Mammary microvascular endothelial cell (primary cell): ENCODE measurements around a stretch of chr3.

DNA sequence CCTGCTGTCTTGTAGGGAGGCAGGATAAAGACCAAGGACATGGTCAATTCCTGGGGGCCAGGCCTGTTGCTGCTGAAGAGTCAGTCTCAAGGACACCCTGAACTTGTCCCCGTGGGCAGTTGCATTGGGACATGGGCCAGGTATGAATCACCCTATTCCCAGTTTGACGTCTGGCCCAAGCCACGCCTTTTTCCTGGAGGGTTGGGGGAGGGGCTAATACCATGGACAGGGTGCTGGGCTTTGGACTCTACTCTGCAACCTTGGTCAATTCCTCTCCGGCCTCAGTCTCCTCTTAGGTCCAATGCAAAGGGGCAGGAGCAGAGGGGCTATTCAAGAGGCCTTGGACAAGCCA is 10.4 kb downstream of the ATP2B2 start:
- RAMPAGE, long total RNA, result no peak

GRCh38 chr3:10505990-10506623 is 721 bp upstream of the ATP2B2 start:
- RAMPAGE, long total RNA, result no peak

DNA sequence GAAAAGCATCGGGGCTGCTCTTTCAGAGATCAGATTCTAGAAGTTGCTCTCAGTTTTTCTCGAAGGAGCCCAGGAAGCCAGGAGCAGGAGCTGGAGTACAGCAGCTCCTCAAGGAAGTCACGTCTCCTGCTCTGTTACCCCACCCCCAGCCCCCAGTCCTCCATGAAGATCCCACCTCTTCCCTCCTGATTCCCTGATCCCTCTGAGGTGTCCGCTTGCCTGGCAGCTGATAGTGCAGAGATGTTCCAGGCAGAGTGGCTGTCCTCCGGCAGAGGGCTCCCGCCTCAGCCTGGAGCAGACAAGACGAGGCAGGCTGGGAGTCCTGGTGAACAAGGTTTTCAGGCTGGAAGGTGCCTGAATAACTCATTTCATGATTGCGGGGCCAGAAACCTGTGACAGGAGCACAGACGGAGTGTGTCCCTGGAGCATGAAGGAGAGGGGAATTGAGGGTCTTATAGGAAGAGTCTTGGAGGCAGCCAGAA is 1.1 kb downstream of the HRH1 start:
- RAMPAGE, long total RNA, result no peak

GRCh38 chr3:11171999-11172622 is 17.8 kb downstream of the HRH1 start:
- RAMPAGE, long total RNA, result no peak

DNA sequence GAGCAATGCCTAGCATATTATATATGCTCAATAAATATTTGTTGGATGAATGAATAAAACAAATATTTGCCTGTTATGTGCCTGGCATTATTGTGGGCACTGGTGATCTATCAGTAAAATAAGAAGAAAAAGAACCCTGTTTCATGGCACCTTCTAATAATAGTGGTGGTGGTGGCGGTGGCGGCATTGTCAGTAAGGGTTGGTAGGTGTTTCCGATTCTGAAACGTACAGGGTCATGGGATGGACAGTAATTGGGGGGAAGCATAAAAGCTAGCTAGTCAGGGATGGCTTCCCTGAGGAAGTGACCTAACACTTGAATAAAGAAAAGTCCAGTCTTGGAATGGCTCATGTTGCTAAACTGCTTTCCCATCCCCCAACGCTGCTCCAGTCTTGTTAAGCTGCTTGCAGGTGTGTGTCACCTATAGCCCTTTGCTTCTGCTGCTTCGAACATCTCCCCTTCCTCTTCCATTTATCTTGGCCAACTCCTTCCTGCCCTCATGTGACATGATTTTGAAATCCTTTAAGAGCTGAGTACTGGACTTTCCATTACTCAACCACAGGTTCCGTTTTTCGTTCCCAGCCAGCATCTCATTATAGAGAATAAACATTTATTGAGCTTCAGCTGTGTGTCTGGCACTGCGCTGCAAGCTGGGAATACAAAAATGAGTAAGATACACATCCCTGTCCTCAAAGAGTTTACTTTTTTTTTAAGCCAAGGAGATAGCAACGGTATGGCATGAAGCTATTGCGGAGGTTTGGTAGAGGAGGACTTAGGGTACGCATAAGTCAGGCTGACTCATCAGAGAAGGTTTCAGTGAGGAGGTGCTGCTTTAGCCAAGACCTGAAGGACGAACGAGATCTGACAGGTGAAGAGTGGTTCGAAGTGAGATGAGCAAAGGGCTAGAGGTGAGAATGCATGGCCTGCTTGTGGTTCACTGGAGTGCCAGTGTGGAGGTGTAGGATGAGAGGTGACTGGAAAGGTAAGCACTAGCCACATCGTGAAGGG is 1.7 kb downstream of the ATG7 start:
- RAMPAGE, long total RNA, result no peak

GRCh38 chr3:11544947-11545622 is 98.6 kb downstream of the VGLL4 start:
- RAMPAGE, long total RNA, result no peak

DNA sequence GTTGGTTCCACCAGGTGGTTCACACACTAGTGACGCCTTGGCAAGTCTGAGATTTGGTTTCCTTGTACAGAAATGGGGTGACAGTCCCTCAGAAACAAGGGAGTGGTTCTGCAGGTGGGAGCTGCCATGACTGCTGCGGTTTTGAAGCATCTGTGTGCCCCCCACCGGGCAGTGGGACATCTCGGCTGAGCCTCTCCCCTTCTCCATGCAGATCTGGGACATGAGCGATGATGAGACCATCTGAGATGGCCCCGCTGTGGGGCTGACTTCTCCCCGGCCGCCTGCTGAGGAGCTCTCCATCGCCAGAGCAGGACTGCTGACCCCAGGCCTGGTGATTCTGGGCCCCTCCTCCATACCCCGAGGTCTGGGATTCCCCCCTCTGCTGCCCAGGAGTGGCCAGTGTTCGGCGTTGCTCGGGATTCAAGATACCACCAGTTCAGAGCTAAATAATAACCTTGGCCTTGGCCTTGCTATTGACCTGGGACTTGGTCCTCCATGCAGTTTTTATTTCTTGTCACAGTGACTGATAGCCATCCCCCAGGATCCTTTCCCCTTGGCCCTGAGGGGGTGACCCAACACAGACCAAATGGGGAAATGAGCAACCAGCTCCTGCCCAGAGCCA is 89.0 kb downstream of the VGLL4 start:
- RAMPAGE, long total RNA, result no peak

GRCh38 chr3:11704841-11705463 is 61.2 kb upstream of the VGLL4 start:
- RAMPAGE, long total RNA, result no peak

- RAMPAGE, long total RNA, result no peak
Measured at GRCh38 chr3:11791828-11792289, 54.8 kb downstream of the TAMM41 start.

DNA sequence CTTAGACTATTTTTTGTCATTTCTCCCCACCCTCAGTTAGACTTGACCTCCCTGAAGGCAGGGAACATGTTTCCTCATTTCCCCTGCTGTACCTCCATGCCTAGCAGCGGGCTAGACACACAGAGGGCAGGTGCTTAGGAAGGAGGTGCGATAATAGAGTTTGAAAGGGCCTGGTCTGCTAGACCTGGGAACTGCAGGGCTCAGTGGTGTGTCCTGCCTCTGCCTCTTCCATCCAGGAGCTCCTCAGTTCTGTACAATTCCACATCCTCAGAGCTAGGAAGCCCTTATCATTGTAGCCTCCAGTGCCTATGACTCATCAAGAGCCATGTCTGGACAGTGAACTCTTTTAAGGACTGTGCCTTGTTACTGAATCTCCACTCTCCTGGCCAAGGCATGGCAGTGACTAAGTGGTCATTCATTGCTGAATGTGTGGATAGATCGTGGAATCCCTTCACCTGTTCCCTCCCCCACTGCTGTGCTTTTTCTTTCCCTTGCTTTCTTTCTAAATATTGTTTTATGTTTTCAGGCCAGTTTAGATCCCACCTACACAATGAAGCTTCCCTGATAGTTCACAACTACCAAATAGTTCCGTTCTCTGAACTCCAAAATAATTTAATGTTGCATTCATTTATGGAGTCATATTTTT is 2.9 kb downstream of the TIMP4 start:
- RAMPAGE, long total RNA, result no peak

GRCh38 chr3:12159177-12159695 is 524 bp upstream of the TIMP4 start:
- RAMPAGE, long total RNA, result no peak

DNA sequence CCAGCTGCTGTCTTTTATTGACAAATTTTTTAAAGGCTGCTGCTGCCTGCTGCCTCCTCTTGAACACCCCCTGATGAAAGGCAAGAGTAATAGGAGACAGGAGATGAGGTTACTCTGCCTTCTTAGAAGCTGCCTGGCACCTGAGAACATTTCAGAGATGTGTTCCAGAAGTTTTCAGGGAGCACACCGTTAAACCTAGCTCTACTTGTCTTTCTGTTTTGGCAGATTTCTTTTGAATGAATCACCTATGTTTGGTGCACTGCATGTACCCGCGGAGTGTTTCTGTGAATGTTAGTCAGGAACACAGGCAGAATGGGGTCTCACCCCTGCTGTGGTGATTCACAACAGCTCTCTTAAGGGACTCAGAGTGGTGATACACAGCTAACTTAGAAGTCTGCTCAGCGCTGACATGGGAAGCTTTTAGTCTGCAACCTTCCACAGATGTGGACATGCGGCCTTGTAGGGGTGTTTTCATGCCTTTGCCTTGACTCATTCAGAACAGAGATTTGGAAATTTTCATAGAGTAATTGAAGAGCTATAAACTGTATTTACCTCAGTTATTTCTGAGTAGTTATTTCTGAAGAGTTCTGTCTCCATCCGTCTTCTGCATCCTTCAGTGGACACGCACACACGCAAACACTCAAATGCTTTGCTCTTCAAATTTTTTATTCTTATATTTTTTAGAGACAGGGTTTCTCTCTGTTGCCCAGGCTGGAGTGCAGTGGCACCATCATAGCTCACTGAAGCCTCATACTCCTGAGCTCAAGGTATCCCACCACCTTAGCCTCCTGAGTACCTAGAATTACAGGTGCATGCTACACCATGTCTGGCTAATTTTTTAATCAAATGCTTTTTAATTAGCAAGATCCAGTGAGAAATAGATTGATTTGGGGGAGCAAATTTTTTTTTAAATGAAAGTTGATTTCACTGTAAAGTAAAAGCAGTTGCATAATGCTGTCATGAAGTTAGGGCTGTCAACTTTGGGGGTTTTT is 24.2 kb downstream of the TSEN2 start:
- RAMPAGE, long total RNA, result no peak

GRCh38 chr3:12513704-12514415 is 29.6 kb downstream of the TSEN2 start:
- RAMPAGE, long total RNA, result no peak

GRCh38 chr3:12558769-12558976 is 1.8 kb downstream of the MKRN2 start:
- RAMPAGE, long total RNA, result no peak

DNA sequence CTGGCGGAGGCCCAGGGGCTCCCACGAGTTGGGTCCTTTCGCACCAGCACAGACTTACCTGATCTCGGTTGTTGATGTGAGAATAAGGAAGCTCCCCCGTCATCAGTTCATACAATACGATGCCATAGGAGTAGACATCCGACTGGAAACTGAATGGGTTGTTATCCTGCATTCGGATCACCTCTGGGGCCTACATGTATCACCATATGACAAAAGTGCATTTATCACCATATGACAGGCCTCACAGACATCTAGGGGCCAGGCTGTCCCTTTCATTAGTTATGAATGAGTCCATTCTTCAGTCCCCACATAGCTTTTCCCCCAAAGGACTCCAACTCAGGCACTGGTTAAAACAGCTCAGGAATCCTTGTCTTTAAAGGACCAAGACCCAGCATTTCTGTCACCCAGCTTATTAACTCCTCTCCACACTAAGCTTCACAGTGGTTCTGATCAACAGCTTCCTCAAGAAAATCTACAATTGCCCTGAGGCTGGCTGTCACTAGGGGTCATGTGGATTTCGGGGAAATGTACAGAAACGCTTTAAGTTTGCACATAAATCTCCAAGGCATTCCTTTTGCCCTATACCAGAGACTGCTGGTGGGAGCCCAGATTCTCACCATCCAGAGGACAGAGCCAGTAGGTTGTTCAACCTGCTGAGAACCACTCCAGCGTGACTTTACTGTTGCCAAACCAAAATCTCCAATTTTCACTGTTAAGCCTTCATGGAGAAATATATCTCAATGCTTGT is 28.4 kb downstream of the MKRN2 start:
- RAMPAGE, long total RNA, result no peak

GRCh38 chr3:12599271-12600103 is 42.6 kb downstream of the MKRN2 start:
- RAMPAGE, long total RNA, result no peak

- RAMPAGE, long total RNA, result no peak
Measured at GRCh38 chr3:12676345-12676572, 12.3 kb upstream of the RAF1 start.

DNA sequence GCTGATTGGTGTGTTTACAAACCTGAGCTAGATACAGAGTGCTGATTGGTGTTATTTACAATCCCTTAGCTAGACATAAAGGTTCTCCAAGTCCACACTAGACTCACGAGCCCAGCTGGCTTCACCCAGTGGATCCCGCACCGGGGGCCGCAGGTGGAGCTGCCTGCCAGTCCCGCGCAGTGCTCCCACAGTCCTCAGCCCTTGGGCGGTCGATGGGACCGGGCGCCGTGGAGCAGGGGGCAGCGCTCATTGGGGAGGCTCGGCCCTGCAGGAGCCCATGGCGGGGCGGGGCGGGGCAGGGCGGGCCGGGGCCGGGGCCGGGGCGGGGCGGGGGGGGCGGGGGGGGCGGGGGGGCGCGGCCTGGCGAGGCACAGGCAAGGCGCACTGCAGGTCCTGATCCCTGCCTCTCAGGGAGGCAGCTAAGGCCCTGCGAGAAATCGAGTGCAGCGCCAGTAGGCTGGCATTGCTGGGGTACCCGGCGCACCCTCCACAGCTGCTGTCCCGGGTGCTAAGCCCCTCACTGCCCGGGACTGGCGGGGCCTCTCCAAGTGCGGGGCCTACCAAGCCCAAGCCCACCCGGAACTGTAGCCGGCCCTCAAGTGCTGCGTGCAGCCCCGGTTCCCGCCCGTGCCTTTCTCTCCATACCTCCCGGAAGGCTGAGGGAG is 9.7 kb upstream of the TMEM40 start:
- RAMPAGE, long total RNA, result no peak

DNA sequence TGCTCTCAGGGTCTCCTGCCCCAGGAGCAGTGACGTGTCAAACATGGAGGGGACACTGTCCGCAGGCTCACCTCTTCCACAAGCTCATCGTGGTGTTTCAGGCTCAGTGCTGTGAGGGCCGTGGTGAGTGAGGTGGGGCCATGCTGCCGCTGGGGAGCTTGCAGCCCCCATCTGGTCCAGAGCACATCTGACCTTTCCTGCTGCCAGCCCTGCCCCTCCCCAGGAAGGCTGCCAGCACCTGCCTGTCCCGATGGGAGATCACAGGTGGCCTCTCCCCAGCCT is 64.8 kb upstream of the RPL32 start:
- RAMPAGE, long total RNA, result no peak

DNA sequence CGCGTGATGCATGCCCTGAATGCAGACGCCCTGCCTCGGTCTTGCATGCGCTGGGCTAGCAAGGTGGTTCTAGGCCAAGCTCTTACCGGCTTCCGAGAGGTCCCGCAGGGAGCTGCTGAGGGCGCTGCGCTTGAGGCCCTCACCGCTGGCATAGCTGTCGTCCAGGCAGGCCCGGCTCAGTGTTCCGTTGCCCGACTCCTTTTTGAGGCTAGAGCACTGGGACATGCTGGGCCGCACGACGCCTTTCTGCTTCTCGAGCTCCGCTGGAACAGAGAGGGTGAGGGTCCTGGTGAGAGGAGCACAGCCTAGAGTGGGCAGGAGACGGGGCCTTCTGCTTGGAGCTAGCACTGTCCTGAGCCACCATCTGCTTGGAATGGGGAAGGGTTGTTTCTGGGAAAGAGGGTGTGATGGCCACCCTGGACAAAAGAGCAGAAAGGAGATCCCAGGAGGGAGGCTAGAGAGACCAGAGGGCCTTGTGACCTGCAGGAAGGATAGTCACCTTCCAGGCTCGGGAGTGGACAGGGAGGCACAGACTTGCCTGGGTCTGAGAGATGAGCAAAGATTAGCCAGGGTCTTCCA is 67.0 kb upstream of the RPL32 start:
- RAMPAGE, long total RNA, result no peak